ENCODE data around the genes MYH2 and CDRT15.

- RRBS = no CpG with 5 or more reads among the region's 10 CpGs
Observed at GRCh38 chr17:9646273-9646783, 1.0 kb downstream of the USP43 start.

- RRBS = no CpG with 5 or more reads among the region's 13 CpGs
Observed at GRCh38 chr17:10025878-10026394, 120.9 kb upstream of the RCVRN start.

GRCh38 chr17:10549041-10549513 is 381 bp downstream of the MYH2 start:
- RRBS = no CpG with 5 or more reads among the region's 3 CpGs

DNA sequence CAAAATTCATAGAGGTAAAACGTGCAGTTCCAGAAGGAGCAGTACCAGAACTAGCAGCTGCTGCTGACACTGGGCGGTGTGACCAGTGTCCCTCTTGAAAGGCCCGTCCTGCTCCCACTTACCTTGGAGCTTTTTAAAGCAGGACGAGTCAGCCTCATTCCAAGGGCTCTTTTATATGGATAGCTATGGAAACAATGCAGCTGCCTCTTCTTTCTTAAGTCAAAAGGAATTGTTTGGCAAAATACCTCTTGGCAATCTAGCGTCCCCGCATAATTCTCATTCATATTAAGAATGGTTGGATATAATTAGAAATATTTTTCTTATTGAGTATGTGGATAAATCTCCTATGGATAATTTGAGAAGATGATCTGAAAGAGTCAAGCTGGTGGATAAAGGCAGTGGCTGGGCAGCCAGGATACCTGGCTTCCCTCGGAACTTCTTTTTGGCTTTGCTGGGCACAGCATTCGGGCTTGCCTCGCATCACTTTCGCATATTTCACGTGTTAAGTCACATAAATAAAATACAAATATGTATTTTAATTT is at the start of gene MYH2:
TSS of gene MYH2 (minus strand) at position 145 of the 542 bp plus-strand sequence.
- RRBS = no CpG with 5 or more reads among the region's 11 CpGs

DNA sequence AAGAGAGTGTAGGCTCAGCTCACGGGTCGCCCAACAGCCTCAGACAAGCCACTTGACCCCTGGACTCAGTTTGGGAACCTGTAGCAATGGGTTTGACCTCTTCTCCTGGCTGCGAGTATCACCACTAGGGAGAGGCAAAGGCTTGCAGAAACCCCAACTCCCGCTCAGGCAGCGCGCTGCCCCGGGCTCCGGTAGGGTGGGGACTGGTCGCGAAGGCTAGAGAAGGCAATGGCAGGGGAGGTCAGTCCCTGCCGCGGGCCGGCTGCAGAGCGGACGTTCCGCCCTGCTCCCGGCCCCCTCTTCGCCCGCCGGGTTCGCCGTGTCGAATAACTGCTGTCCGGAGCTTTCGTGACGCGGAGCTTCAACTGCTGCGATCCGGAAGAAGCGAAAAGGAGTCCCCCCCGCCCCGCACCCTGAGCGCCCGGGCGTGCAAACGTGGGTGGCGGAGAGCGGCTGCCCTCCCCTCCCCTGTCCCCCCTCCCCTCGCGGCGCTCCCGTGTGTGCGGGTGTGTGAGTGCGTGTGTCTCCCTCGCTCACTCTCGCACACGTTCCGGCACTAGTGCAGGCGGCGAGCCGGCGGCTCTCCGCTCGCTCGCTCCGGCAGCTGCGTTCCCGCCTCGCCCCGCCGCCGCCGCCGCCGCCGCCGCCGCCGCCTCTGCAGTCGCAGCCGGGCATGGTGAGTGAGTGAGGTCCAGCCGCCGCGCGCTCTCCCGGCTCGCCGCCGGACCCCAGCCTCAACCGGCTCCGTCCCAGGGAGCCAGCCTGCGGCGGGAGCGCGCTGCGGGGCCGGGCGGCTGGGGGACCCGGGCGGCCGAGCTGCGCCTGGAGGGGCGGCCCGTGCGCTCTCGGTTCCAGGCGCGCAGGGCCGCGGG is 767 bp upstream of the SHISA6 start:
- RRBS = 3% methylated on average over 47 of the region's 100 CpGs

DNA sequence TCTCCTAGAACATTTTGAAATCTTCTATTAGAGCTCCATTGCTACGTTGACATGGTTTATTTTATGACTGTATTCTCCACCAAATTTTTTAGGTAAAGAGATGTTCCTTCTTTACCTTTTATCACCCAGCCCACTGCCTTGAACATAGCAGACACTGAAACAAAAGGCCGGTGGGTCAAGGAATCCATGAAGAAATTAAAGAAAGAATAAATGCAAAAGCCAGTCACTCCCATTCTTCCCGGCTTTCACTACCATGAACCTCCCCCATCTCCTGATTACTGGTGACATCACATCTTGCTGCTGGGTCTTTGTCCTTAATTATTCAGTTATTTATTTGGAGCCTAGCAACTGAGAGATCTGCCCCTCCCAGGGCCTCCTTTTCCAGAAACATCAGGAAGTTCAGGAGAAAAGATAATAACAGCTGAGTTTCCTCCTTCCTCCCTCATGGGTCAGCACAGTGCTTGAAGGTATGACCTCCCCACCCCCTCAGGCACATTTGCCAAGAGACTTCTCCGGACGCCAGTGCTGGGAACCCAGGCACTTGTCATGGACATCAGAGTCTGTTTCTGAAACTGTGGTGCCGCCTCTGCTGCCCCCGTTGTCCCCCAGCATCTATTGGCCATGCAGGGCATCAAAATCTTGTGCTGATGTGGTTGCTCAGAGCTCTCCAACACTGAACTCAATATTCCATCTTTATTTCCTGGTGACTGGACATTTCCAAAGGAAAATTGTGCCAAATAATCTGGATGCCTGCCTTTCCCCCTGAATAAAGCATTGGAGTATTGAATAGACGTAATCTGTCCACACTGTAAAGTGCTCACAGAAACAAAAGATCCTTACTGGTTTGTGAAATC is 72.0 kb downstream of the ZNF18 start:
- RRBS = 17% methylated on average over 1 of the region's 8 CpGs

- RRBS = no CpG with 5 or more reads among the region's 9 CpGs
Observed at GRCh38 chr17:11997767-11998185, 501 bp upstream of the ZNF18 start.

GRCh38 chr17:12067371-12068286 is 47.0 kb downstream of the MAP2K4 start:
- RRBS = no CpG with 5 or more reads among the region's 6 CpGs

DNA sequence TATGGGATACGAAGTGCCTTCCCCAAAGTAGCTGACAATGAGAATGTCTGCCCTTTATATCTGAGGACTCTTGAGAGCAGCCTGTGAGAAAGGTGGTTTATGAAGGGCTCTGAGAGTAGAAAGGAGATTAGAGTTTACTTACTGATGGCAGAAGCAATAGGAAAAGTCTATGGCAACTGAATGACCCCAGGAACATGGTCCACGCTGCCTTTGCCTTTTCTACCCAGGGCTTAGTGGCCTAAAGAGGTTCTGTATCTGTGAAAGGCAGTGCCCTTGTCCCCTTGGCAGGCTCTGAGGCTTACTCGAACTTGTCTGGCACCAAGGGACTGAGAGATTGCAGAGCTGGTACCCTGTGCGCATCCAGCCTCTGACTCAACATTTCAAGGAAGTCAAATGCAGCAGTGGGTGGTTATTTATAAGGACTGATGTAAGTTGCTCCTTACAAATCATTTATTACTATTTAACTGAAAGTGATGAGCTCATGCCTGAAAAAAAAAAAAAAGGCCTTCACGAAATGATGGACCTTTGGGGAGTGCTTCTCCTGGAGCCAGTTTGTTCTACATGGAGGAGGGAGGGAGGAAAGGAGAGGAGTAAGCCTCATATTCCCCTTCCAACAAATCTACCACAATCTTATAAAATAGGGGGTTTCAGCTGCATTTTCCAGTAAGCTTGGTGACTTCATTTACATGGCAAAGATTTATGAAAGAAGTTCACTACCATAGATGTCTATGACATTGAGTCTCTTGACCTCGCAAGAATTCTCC is 299.8 kb upstream of the MYOCD start:
- RRBS = no CpG with 5 or more reads among the region's 6 CpGs

GRCh38 chr17:12790718-12790933 is 1.3 kb downstream of the ARHGAP44 start:
- RRBS = no CpG with 5 or more reads among the region's 3 CpGs

GRCh38 chr17:12811906-12812503 is 22.7 kb downstream of the ARHGAP44 start:
- RRBS = no CpG with 5 or more reads among the region's 9 CpGs

DNA sequence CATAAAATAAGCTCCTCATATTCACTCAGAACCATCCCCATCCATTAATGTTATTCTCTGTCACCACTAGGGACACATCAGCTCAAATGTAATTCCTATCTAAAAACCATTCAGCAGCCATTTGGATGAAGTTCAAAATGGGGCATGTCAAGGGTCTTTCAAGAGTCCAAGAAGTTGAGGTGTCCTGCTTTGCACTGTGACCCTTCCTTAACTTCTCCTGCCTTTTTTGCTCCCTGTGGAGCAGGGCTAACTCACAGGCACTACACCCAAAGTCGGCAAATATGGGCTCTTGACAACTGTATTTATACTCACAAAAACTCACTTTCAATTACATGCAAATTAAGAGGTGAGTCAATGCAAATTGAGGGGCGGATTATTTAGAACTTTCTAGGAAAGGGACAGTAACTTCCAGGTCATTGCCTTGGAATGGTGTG is 128.3 kb upstream of the COX10 start:
- RRBS = no CpG with 5 or more reads among the region's 2 CpGs

DNA sequence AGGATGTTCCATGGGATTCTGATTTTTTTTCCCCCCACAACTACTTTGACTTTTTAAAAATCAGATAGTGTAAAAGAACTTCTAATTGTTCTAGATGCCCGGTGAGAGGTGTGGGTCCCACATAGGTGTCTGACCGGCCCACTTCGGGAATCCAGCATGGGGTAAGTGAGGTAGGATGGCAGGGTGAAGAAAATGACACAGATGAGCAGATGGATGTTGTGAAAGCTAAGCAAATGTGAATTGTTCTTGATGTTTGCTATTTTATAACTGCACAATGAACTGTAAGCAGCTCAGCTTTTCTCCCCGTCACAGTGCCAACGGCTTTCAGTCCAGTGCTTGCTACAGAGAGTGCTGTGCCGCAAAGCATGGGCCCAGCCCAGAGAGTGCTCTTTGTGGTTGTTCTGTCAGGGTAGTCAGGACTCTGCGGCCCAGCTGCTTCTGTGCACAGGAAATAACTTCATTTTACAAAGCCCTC is 39.2 kb downstream of the CDRT15 start:
- RRBS = no CpG with 5 or more reads among the region's 7 CpGs

GRCh38 chr17:14200870-14201572 is 35.6 kb downstream of the CDRT15 start:
- RRBS = no CpG with 5 or more reads among the region's 4 CpGs

- RRBS = no CpG with 5 or more reads among the region's 14 CpGs
Observed at GRCh38 chr17:14236704-14236970, at the start of gene CDRT15. Gene CDRT15, minus strand, starts transcription at chr17:14236862.

- RRBS = 5% methylated on average over 32 of the region's 79 CpGs
Observed at GRCh38 chr17:14308535-14309895, 8.1 kb downstream of the HS3ST3B1 start.

DNA sequence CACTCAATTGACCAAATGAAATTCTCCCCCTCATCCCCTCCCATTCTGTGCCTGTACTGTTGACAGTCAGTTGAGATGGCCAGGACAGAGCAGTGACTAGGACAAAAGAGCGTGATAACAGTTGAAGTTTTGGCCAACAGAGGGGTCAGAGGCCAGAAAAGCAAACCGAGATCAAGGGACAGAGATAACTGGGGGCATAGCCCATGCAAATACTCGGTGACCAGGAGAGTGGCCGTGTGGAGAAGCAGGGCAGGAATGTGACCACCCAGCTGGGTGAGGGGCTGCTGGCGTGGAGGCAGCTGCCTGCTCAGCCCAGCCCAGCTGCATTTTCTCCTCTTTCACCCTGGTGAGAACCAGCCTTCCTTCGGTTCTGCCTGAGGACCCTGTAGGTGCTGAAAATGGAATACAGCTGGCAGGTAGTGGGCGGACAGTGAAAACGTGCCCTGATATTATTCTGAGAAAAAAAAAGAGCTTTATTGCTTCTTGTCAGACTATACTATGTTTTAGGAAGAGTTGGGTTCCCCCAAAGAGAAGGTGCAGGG is 72.3 kb downstream of the HS3ST3B1 start:
- RRBS = no CpG with 5 or more reads among the region's 8 CpGs

DNA sequence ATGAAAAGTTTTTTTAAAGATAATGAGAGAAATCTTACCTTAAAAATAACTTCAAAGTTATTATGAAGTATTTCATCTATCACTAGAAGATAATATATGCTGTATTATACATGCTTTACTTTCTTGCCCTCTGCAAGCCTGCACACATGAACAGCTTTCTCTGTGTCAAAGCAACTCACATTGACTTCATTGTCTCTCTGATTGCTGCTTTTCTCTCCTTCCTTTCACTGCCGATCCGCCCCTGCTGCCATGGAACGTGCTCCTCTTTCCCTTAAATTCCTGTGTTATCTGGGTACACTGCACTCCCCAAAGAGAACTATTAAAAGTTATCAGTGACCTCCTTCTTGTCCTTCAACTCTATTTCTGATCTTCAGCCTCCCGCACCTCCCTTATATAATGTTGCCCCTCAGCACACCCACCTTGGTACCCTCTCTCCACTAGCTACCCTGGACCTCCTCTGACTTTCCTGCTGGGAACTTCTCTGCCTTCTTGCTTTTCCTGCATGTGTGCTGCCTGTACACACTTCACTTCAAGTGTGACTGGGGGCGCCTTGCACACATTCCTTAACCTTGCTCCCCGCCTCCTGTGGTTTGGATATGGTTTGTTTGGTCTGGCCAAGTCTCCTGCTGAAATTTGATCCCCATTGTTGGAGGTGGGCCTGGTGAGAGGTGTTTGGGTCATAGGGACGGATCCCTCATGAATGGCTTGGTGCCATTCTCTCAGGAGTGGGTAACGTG is 26.6 kb upstream of the PMP22 start:
- RRBS = no CpG with 5 or more reads among the region's 8 CpGs

DNA sequence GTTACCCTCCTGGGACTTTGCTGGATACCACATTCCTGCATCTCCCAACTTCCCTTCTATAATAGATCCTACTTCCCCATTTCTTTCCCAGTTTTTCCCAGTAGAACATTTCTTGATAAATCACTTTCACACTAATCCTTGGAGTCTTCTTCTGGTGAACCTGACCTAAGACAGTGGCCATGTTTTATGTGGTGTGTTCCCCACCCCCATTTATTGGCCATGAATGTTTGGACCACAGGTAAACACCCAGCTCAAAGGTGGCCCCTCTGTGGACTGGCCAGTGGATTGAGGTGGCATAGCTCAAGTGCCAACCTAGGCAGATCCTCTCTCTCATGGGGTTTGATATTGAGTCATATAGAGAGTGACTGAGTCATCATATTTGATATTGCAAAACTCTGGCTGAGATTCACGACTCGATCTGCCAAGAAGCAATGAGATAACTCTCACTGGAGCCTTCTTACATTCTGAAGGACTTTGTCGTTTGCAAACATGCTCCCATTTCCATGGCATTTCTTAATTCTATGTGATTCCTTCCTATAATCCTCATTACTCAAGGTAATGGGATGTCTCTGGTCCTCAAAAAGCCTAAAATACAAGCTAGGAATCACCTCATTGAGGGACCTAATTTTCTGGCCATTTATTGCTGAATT is 10.5 kb upstream of the TEKT3 start:
- RRBS = no CpG with 5 or more reads among the region's 3 CpGs

DNA sequence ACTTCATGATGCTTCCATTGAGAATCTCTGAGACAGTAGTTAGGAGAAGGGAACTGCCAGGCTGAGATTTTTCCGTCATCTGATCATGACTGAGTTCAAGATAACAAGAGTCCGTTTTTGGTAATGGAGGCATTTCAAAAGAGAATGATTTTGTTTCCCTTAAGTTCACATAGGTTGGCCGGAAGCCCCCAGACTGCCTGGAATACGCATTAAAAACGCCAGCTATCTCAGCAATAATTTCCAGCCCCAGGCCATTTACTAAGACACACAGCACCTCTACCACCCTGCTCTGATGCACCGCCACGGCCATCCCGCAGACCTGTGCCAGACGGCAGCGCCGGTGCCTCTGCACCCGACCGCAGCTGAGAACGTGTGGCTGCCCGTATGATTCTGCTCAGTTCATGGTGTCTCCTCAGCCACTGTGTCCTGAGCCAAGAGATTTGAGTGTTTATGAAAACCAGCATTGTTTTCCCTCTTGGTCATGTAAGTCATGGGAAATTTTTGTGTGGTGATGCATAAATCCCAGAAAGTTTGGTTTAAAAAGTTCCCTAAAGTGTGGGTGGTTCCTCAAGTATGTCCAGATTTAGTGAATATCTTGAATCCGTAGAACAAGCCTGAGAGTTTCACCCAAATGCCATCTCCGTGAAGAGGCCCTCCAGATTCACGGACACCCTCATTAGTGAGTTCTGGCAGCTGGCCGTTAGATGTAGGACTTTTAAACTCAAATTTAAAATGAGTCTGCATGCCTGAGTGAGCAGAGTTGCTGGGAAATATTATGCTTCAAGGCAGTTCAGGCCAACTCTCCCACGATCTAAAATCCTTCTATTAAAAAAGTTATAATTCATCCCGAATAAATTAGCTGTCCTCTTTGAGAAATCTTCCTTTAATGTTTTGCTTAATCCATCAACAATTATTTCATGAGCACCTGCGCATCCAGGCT is 57.7 kb downstream of the CDRT4 start:
- RRBS = no CpG with 5 or more reads among the region's 22 CpGs